IMR-90 (cell line): ENCODE results near the genes TMCO6, ZMAT2, PCDHB16, PCDHB14, PCDHGA1, PCDHGA3, PCDHGA5, PCDHGA6, PCDHGB7 and ARAP3.

GRCh38 chr5:140548833-140549783 is 1.6 kb downstream of the EIF4EBP3 start:
- RRBS = 84% methylated on average over 2 of the region's 9 CpGs
CAGE:
- cytosol, long polyA plus RNA = no peak
- long polyA plus RNA = no peak
- nucleus, long polyA plus RNA = no peak

GRCh38 chr5:140551499-140552459 is 4.3 kb downstream of the EIF4EBP3 start:
- RRBS = no CpG with 5 or more reads among the region's 9 CpGs
CAGE:
- cytosol, long polyA plus RNA = no peak
- long polyA plus RNA = no peak
- nucleus, long polyA plus RNA = no peak

GRCh38 chr5:140561309-140562655 is 2.6 kb downstream of the APBB3 start:
- RRBS = 92% methylated on average over 3 of the region's 13 CpGs
CAGE:
- cytosol, long polyA plus RNA = no peak
- long polyA plus RNA = no peak
- nucleus, long polyA plus RNA = no peak

DNA sequence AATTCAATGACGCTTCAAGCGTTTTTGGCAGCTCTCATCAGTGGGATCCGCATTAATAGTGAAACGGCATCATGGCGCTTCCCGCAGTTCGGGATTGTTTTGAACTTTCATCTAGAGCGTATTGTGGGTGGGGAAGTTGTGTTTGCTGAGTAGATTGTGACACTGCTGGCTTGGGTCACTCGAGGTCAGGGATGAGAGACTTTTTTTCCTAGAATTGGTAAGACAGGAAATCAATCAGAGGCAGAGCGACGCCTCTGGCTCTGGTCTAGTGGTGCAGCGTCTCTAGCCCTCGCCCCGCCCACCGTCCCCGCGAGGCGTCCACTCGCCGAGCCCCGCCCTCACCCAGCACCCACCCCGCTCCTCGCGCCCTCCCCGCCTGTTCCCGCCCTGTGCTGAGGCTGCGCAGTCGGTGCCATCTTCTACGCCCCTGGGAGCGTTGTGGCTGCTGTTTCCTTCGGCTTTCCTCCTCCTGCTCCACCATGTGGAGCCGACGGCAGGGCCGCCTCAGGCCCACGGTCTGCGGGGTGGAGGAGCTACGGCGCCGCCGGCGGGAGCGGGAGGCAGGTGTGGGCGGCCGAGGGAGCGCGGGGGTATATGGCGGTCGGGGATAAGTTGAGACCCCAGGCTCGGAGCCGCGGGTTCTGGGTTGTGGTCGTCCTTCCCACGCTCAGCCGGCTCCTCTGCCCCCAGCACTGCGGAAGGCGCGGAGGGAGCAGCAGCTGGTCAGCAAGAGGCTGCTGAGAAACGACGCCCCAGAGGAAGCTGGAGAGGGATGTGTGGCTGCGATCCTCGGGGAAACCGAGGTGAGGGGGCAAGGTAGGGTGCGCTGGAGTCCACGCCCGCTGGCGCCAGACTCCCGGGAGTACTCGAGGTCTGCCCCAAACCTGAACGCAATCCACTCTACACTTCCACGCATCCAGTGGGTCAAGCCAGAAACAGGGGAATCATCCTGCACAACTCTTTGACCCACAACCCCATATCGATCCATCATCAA is at the start of gene TMCO6:
Gene TMCO6, plus strand, starts transcription at position 403 of the 994 bp plus-strand sequence.
- RRBS = no CpG with 5 or more reads among the region's 71 CpGs
CAGE:
- cytosol, long polyA plus RNA = no peak
- long polyA plus RNA = no peak
- nucleus, long polyA plus RNA = no peak

GRCh38 chr5:140664026-140664565 is 608 bp upstream of the WDR55 start:
- RRBS = no CpG with 5 or more reads among the region's 29 CpGs
CAGE:
- cytosol, long polyA plus RNA = no peak
- long polyA plus RNA = no peak
- nucleus, long polyA plus RNA = no peak

GRCh38 chr5:140699784-140701121 is at the start of gene ZMAT2:
ZMAT2 (plus strand) TSS chr5:140700447.
- RRBS = no CpG with 5 or more reads among the region's 52 CpGs
CAGE:
- cytosol, long polyA plus RNA = no peak
- long polyA plus RNA = start-site peak on the plus strand at chr5:140700445-140700472, 746 and 1,041 reads in 2 replicates
- nucleus, long polyA plus RNA = start-site peak on the plus strand at chr5:140700444-140700452, 429 and 169 reads in 2 replicates

DNA sequence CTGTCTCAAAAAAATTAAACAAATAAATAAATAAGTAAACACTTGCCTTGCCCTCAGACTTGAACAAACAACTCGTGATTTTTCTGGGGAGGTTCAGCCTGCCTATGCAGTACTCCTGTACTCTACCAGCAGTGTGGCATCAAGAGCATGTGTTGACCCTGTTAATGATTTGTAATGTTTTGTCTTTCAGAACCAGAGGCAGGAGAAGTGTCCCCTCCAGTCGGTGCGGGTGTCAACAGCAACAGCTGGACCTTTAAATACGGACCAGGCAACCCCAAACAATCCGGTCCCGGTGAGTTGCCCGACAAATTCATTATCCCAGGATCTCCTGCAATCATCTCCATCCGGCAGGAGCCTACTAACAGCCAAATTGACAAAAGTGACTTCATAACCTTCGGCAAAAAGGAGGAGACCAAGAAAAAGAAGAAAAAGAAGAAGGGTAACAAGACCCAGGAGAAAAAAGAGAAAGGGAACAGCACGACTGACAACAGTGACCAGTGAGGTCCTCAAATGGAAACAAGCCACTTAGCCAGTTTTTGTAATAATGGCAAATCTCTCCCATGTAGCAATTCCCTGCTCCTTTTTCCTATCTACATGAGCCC is 41.6 kb upstream of the PCDHB1 start:
- RRBS = 42% methylated on average over 1 of the region's 10 CpGs
CAGE:
- cytosol, long polyA plus RNA = no peak
- long polyA plus RNA = no peak
- nucleus, long polyA plus RNA = no peak

DNA sequence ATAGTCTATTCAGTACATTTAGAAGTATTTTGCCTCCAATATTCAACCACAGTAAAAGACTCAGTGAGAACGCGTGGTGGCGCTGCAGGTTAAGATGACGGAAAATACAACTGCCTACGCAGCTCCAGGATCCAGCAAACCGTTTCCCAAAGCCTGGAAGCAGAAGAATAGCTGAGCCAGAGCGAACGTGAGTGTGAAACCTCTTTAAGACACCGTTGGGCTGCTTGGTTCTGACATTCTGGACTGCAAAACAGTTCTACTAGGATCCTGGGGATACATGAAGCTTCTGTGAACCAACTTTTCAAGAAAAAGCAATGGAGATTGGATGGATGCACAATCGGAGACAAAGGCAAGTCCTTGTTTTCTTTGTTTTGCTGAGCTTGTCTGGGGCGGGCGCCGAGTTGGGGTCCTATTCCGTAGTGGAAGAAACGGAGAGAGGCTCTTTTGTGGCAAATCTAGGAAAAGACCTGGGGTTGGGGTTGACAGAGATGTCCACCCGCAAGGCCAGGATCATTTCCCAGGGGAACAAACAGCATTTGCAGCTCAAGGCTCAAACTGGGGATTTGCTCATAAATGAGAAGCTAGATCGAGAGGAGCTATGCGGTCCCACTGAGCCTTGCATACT is at the start of gene PCDHB16:
Gene PCDHB16, plus strand, starts transcription at position 142 of the 625 bp plus-strand sequence.
- RRBS = no CpG with 5 or more reads among the region's 18 CpGs
CAGE:
- cytosol, long polyA plus RNA = no peak
- long polyA plus RNA = no peak
- nucleus, long polyA plus RNA = no peak

GRCh38 chr5:141223067-141223749 is at the start of gene PCDHB14:
PCDHB14 (plus strand) TSS chr5:141223343.
- RRBS = no CpG with 5 or more reads among the region's 15 CpGs
CAGE:
- cytosol, long polyA plus RNA = no peak
- long polyA plus RNA = no peak
- nucleus, long polyA plus RNA = no peak

DNA sequence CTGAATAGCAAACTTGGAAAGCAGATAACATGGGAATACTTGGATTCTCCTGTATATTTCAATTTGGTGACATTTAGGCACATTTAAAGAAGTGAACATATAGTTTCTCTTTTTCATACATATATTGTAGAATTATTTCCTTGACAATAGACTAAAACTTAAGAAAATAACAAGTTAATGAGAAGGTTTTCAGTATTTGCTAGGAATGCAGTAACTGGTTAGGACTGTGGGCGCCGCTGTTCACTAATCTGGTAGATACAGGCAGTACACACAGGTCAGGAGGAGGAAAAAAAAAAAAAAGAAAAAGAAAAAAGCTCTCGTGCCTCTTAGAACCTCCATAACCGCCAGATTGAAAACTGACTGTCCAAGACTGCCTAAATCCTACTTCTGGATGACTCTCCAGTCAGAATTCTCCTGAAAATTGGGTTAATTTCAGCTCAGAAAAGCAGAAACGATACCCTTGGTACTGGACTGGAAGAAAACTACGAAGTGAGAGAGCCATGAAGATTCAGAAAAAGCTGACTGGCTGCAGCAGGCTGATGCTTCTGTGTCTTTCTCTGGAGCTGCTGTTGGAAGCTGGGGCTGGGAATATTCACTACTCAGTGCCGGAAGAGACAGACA is at the start of gene PCDHGA1:
Gene PCDHGA1, plus strand, starts transcription at position 330 of the 621 bp plus-strand sequence.
- RRBS = no CpG with 5 or more reads among the region's 7 CpGs
CAGE:
- cytosol, long polyA plus RNA = start-site peak on the plus strand centred at position 296 of the sequence, 114 bp wide, 46 and 76 reads in 2 replicates
- long polyA plus RNA = no peak
- nucleus, long polyA plus RNA = no peak

DNA sequence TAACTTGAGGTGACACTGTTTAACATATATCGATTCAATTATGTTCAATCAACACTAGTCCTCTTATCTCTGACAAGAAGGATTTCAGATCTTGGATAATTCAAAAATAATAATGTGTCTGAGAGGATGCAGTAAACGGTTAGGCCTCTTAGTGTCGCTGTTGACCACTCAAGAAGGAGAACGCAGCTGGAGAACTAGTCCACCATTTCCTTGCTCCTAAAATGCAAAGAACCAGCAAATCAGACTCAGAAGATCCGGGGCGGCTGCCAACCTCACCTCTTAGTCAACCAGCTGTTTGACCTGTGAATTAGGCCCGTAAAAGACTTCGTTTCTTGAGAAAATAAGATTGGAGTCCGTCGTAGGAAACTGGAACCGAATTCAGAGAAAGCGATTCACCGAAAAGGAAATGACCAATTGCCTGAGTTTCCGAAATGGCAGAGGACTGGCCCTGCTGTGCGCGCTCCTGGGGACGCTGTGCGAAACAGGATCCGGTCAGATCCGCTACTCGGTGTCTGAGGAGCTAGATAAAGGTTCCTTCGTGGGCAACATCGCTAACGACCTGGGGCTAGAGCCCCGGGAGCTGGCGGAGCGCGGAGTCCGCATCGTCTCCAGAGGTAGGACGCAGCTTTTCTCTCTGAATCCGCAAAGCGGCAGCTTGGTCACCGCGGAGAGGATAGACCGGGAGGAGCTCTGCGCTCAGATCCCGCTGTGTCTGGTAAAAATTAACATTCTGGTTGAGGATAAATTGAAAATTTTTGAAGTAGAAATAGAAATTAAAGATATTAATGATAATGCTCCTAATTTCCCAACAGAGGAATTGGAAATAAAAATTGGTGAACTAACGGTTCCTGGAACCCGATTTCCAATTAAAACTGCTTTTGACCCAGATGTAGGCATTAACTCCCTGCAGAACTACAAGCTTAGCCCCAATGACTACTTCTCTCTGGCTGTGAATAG is at the start of gene PCDHGA3:
Gene PCDHGA3, plus strand, starts transcription at position 202 of the 957 bp plus-strand sequence.
- RRBS = 21% methylated on average over 6 of the region's 40 CpGs
CAGE:
- cytosol, long polyA plus RNA = start-site peak on the plus strand centred at position 221 of the sequence, 123 bp wide, 26 and 65 reads in 2 replicates
- long polyA plus RNA = start-site peak on the plus strand centred at position 241 of the sequence, 141 bp wide, 30 and 26 reads in 2 replicates
- nucleus, long polyA plus RNA = no peak

GRCh38 chr5:141363983-141364561 is at the start of gene PCDHGA5:
PCDHGA5 (plus strand) TSS chr5:141364162.
- RRBS = no CpG with 5 or more reads among the region's 27 CpGs
CAGE:
- cytosol, long polyA plus RNA = start-site peak on the plus strand at chr5:141364134-141364256, 108 and 91 reads in 2 replicates
- long polyA plus RNA = start-site peak on the plus strand at chr5:141364134-141364256, 61 and 40 reads in 2 replicates
- nucleus, long polyA plus RNA = start-site peak on the plus strand at chr5:141364124-141364245, 92 and 124 reads in 2 replicates

GRCh38 chr5:141373623-141374044 is at the start of gene PCDHGA6:
PCDHGA6 (plus strand) TSS chr5:141373891.
- RRBS = no CpG with 5 or more reads among the region's 9 CpGs
CAGE:
- cytosol, long polyA plus RNA = no peak
- long polyA plus RNA = no peak
- nucleus, long polyA plus RNA = no peak

DNA sequence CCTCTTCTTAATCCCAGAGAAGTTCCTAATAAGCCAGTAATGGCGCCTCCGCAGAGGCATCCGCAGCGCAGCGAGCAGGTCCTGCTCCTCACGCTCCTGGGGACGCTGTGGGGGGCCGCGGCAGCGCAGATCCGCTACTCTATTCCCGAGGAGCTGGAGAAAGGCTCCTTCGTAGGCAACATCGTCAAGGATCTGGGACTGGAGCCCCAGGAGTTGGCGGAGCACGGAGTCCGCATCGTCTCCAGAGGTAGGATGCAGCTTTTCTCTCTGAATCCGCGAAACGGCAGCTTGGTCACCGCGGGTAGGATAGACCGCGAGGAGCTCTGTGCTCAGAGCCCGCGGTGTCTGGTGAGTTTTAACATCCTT is 337 bp downstream of the PCDHGA6 start:
- RRBS = no CpG with 5 or more reads among the region's 27 CpGs
CAGE:
- cytosol, long polyA plus RNA = no peak
- long polyA plus RNA = no peak
- nucleus, long polyA plus RNA = no peak

DNA sequence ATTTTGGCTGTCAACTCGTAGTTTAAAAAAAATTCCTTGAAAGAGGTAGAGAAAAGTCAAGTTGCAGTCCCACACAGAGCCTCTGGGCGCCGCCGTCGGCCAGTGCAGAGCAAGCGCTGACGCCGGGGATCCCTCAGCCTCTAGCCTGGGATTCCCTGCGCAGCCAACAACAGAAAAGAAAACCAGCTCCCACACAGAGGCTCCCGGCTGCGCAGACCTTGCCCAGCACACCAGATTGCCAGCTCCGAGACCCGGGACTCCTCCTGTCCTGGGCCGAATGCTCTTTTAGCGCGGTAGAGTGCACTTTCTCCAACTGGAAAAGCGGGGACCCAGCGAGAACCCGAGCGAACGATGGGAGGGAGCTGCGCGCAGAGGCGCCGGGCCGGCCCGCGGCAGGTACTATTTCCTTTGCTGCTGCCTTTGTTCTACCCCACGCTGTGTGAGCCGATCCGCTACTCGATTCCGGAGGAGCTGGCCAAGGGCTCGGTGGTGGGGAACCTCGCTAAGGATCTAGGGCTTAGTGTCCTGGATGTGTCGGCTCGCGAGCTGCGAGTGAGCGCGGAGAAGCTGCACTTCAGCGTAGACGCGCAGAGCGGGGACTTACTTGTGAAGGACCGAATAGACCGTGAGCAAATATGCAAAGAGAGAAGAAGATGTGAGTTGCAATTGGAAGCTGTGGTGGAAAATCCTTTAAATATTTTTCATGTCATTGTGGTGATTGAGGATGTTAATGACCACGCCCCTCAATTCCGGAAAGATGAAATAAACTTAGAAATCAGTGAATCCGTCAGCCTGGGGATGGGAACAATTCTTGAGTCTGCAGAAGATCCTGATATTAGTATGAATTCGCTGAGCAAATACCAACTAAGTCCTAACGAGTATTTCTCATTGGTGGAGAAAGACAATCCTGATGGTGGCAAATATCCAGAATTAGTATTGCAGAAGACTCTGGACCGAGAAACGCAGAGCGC is at the start of gene PCDHGB7:
Gene PCDHGB7, plus strand, starts transcription at position 169 of the 971 bp plus-strand sequence.
- RRBS = 20% methylated on average over 2 of the region's 55 CpGs
CAGE:
- cytosol, long polyA plus RNA = no peak
- long polyA plus RNA = no peak
- nucleus, long polyA plus RNA = start-site peak on the plus strand centred at position 175 of the sequence, 99 bp wide, 43 and 74 reads in 2 replicates

- RRBS = 100% methylated on average over 2 of the region's 4 CpGs
CAGE:
- cytosol, long polyA plus RNA = no peak
- long polyA plus RNA = no peak
- nucleus, long polyA plus RNA = no peak
These were observed 16.4 kb downstream of the PCDHGC5 start for GRCh38 chr5:141505358-141505557.

- RRBS = 1% methylated on average over 14 of the region's 43 CpGs
CAGE:
- cytosol, long polyA plus RNA = no peak
- long polyA plus RNA = no peak
- nucleus, long polyA plus RNA = no peak
These were observed 549 bp downstream of the DIAPH1 start for GRCh38 chr5:141618047-141618855.

DNA sequence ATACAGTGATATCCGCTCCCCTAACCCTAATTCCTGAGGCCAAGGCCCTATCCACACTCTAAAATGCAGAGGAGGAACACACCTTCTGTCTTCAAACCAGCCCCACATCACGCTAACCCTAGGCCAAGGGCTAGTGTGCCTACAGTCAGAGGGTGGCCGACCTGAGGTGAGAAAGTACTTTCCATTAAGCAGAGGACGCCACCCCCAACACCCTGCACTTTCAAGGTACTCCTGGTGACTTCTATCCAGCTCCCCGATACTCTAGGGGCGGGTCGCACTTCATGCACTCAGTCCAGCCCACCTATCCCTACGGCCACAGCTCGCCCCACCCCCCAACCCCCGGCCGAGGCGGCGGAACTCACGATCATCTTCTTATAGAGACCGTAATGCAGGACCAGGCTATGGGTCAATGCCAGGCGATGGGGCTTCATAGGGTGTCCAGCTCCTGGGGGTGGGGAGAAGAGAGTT is 429 bp downstream of the HDAC3 start:
- RRBS = no CpG with 5 or more reads among the region's 16 CpGs
CAGE:
- cytosol, long polyA plus RNA = no peak
- long polyA plus RNA = no peak
- nucleus, long polyA plus RNA = no peak

GRCh38 chr5:141640334-141641046 is 3.7 kb downstream of the RELL2 start:
- RRBS = no CpG with 5 or more reads among the region's 9 CpGs
CAGE:
- cytosol, long polyA plus RNA = no peak
- long polyA plus RNA = no peak
- nucleus, long polyA plus RNA = no peak

DNA sequence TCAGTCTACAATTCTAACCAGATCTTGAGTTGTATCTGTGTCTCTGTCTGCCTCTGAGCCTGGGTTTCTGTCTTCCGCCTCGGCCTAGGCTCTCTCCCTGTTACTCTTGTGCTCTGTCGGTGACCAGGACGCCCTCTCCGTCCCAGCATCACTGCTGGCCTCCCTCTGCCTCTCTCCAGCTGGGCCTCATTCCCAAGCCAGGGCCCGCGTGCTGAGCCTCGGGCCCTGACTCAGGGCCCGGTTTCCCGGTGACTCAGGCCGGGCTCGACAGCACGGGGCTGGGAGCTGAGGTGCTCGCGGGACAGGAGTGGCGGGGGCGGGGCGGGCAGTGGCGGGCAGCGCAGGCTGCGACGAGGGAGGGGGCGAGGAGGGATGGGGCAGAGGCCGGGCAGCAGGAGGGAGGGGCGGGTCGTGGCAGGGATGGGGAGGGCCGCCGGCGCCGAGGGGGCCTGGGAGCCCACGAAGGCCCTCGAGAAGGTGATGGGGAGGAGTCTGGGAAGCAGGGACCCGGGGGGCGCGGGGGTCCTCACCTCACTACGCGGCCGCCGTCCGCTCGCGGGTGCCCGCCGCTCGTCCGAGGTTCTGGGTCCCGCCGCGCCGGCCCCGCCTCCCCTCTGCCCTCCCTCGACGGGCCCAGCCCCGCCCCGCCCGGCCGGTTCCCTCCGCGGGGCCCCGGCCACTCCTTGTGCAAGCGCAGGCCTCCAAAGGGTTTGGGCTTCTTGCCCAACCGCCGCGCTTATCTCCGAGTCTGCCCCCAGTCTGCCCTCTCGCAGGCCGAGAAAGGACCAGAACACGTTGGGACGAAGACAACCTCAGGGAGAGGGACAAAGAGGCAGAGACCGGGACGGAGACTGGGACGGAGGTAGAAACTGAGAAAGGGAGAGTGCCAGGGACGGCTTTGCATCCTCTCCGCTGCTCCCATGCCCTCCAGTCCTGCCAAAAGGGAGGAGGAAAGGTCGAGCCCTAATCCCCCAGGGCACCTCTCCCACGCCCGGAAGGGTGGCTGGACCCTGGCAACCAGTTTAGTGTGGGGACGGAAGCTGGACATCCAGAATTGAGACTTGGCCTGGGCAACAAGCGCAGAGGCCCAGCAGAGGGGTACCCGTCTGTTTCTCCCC is at the start of gene ARAP3:
Gene ARAP3, minus strand, starts transcription at position 588 of the 1,118 bp plus-strand sequence.
- RRBS = 5% methylated on average over 29 of the region's 80 CpGs
CAGE:
- cytosol, long polyA plus RNA = no peak
- long polyA plus RNA = no peak
- nucleus, long polyA plus RNA = start-site peak on the minus strand centred at position 574 of the sequence, 41 bp wide, 416 and 1,259 reads in 2 replicates